Mesenteric fat pad (tissue), 1 donor: ENCODE results near the genes RECK and GNE.

GRCh38 chr9:35691006-35691661 lies 1.4 kb upstream of the TPM2 start:
- PRO-cap = bidirectional peak, plus-strand start at chr9:35691282, minus-strand start at chr9:35691065

DNA sequence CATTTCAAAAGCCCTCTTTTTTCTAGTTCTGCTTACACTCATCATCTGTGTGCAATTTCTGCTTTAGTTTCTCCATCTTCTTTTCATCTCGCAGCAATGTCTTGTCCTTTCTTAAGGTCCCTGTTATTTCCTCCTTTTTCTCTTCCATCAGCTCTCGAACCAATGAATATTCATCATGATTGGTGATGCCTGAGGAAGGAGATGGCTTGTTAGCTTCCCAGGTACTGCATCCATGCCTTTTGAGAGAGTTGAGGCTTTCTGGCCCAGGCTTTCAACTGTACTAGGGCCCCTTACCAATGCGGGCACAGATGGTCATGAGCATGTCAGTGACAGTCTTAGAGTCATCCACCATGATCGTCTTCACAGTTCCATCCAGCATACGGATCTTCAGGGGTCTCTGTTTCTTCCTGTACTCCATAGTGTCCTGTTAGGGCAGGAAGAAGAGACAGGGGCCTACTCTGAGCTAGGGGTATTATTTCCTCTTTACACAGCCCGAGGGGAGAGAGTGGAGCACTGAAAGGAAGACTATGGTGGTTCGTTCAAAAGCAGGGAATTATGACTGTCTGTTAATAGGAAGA lies 7.4 kb downstream of the TLN1 start:
- PRO-cap = no peak

GRCh38 chr9:35746608-35747438 lies 2.2 kb downstream of the GBA2 start:
- PRO-cap = no peak

DNA sequence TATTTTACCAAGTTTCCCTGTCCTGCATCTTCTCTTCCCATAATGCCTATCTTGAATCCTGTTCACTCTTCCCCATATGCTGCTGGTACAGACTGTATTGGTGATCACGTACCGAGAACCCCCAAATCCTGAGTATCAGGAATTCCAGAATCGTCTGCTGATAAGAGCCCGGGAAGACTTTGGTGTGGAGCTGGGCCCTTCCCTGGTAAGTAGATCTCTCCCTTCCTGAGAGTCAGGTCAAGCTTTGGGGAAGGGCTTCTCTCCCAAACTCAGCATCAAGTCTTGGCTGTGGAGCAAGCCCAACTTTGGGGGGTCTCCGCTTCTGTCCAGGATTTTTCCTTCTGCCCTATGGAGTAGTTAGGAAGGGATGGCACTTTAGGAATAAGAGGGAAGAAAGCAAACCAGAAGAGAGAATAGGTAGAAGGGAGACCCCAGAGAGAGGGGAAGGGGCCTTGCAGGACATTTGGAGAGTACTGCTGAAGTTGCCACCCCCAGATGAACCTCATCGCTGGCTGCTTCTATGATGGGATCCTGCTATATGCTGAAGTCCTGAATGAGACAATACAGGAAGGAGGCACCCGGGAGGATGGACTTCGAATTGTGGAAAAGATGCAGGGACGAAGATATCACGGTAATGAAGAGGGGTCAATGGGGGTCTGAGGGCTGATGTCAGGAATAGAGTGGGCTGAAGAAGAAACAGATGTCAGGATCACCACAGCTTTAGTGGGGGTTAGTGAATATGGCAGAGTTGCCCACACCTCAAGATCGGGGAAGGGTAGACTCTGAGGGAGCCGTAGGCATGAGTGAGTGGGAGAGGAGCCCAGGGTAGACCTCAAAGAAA lies 8.4 kb downstream of the NPR2 start:
- PRO-cap = no peak

- PRO-cap = no peak
Measured at GRCh38 chr9:35834331-35834750, 5.3 kb downstream of the TMEM8B start.

GRCh38 chr9:36036485-36037657 lies at the start of gene RECK:
Gene RECK, plus strand, starts transcription at chr9:36036913.
- PRO-cap = unidirectional peak, plus-strand start at chr9:36036913

GRCh38 chr9:36092543-36092928 lies 44.0 kb upstream of the GLIPR2 start:
- PRO-cap = no peak

DNA sequence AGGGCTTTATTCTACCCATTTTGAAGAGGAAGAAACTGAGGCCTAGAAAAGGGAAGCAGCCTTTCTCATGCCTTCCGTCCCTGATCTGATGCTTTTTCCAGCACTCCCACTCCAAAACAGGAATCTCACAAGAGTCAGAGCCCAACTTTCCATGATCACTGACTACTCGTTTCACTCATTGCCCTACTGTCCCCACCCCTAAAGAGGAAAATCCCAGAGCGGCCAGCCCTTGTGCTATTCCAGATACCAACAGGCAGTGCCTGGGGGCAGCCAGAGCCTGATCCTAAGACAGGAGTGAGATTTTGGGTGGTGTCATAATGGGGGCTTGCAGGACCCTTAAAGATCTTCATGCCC lies 16.1 kb upstream of the CCIN start:
- PRO-cap = no peak

DNA sequence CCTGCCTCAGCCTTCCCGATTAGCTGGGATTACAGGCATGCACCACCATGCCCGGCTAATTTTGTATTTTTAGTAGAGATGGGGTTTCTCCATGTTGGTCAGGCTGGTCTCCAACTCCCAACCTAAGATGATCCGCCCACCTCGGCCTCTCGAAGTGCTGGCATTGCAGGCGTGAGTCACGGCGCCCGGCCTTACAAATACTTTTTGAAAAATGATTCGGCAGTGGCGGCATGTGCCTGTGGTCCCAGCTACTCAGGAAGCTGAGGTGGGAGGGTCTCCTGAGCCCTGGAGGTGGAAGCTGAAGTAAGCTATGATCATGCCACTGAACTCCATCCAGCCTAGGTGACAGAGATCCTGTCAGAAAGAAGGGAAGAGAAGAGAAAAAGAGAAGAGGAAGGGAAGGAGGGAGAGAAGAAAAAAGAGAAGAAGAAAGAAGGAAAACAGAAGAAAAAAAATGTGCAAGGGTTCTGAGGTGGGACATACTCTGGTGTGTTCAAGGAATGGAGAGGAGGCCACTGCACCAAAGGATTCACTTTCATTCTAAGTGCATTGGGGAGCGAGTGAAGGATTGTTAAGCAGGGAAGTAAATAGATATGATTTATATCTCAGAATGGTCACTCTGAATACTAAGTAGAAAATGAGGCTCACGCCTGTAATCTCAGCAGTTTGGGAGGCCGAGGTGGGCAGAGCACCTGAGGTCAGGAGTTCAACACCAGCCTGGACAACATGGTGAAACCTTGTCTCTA lies 8.9 kb upstream of the CCIN start:
- PRO-cap = no peak

- PRO-cap = no peak
Measured at GRCh38 chr9:36166494-36167047, 2.6 kb upstream of the CCIN start.

DNA sequence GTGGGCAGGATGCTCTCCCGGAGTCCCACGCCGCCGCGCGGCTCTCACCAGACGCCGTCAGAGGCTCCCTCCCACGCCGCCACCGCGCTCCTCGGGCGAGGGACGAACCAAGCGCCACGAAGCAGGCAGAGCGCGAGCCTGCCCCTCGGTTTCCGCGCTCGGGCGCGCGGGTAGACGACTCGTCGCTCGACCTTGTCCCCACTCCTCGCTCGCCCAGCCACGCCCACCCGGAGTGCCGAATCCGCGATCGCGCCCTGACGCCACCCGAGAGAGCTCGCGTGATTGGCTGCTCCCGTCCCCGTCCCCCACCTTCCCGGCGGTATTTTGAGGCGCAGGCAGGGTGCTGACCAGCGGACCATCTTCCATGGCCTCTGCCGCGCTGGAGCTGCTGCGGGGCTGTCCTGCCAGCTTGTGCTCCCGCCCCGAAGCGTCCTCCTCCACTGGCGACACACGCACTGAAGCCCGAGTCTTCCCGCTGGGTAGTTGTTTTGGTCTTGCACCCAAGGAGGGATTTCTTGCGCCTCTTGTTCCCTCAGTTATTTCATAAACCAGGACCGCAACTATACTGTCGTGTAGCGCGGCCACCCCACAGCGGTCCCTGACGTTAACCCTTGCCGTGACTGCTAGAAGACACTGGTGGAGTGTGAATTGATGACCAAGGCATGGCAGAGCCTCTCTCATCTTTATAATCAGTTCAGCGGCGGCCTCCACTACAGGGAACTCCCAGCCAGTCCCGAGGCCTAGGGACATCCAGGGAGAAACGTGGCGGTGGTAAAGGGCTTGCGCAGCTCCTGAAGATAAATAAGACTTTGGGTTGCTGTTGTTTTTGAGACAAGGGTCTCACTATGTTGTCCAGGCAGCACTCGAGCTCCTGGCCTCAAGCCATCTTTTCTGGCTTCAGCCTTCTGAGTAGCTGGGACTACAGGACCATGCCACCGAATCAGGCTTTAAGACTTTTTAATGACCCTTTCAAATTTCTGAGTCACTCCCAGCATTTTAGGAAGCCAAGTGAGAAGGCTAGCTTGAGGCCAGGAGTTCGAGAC lies at the start of gene GNE:
Gene GNE (minus strand): TSS at position 176 of the 1,043 bp plus-strand sequence.
- PRO-cap = bidirectional peak, plus-strand start at position 338 of the sequence, minus-strand start at position 176 of the sequence

DNA sequence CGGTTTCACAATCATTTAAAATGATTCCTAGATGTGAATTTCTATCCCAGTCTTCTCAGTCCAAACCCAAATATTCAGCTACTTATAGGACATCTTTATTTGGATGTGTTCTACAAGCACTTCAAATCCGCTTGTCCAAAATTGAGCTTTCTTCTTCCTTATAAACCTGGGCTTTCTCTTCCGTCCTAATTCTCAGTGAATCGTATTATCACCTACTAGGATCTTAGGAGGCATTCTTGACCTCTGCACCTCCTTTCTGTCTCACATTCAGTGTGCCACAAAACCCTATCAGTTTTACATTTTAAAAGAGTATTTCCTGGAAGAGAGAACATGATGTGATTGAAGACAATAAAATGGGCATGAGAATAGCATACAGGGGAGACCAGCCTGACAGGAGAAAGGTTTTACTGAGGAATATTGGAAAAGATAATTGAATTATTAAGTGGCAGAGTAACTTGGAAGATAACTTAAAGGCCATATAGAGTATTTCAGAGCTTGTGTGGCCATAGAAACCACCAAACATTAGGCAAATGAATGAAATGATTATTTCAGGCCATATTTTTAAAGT lies 16.9 kb upstream of the GNE start:
- PRO-cap = no peak

GRCh38 chr9:36319300-36319652 lies 61.0 kb upstream of the GNE start:
- PRO-cap = no peak

- PRO-cap = no peak
Measured at GRCh38 chr9:36445976-36446590, 46.0 kb upstream of the RNF38 start.

GRCh38 chr9:36487713-36488560 lies 84.8 kb upstream of the MELK start:
- PRO-cap = bidirectional peak, plus-strand start at chr9:36487841, minus-strand start at chr9:36487620; unidirectional peak, plus-strand start at chr9:36488053

GRCh38 chr9:36818139-36818808 lies 215.8 kb downstream of the PAX5 start:
- PRO-cap = no peak

DNA sequence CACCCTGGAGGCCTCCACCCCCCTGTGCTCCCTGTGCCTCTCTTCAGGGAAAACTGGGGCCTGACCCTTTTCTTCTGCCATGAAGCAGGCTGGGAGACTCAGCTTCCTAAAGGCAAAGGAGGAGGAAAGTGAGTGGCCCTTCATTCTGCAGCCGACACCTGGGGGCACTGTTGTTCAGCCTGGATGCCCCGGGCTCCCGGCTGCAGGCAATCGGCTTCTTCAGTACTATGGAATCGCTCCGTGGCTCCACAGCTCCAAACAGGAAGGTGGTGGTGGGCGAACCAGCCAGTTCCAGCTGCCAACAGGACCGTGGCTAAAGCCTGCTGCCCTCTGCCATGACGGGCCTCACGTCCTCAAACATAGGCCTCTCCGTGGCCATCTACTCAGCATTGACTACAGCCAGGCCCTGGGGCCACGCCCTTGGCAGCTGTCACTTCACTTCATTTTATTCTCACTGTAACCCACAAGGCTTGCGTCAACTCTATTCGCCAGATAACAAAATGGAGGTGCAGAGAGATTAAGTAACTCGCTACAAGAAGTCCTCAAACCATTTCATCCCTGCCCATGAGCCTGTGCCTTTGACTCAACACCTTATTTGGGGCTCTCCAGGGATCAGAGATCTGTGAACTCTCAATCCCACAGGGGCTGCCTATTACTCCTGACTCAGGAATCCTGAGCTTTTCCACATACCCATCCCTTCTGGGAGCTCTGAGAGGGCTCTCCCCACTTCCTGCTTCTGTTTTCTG lies 38.0 kb downstream of the PAX5 start:
- PRO-cap = no peak

GRCh38 chr9:37001805-37002465 lies 32.1 kb downstream of the PAX5 start:
- PRO-cap = no peak

GRCh38 chr9:37219362-37220107 lies 99.2 kb downstream of the ZCCHC7 start:
- PRO-cap = no peak

- PRO-cap = no peak
Measured at GRCh38 chr9:37324132-37325213, 98.0 kb upstream of the GRHPR start.